Jejunum (tissue), 1 donor: ENCODE measurements around a stretch of chr10.

DNA sequence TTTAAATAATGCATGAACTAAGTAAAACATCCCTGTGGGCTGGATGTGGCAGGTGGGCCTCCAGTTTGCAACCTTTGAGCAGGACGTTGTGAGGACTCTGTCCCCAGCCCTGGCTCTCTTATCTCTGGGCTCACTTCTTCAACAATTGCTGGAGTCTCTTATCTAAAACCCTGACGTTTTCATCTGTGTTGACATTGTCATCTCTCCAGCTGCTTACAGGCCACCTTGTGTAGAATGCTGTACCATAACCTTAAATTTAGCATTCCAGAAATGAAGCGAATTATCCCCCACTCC, 3.2 kb upstream of the KIF5B start:
- PRO-cap, result no peak

DNA sequence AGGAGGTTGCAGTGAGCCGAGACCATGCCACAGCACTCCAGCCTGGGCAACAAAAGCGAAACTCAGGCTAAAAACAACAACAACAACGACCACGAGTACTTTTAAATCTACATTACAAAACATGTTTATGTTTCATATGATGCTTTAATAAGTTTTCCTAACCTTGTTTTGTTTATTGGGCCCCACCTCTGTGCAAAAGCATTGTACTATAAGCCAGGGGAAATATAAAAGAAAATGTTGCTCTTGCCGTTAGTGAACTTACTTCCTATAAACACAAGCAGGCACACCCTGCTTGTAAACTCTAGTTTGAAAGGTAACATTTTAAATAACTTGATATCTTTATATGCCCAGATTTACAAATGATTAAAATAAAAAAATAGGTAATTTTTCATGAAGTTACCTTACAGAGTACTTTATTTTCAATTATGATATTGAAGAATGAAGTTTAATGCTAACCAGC, 19.1 kb upstream of the EPC1 start:
- PRO-cap, result no peak

- PRO-cap, result no peak
Observed at GRCh38 chr10:32895293-32895632, 62.8 kb downstream of the ITGB1 start.

- PRO-cap, result no peak
Observed at GRCh38 chr10:32918214-32918784, 39.7 kb downstream of the ITGB1 start.

DNA sequence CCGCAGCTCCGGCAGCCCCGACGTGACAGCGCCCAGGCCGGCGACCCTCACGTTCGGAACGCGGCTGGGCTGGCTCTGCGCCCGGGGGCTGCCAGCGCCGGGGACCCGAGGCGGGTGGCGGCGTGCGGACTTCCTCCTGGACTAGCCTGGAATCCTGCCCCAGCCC, 328 bp downstream of the ITGB1 start:
- PRO-cap, result bidirectional peak, plus-strand start outside the sequence, minus-strand start at position 143 of the sequence

GRCh38 chr10:33142103-33142404, 184.0 kb upstream of the ITGB1 start:
- PRO-cap, result no peak

DNA sequence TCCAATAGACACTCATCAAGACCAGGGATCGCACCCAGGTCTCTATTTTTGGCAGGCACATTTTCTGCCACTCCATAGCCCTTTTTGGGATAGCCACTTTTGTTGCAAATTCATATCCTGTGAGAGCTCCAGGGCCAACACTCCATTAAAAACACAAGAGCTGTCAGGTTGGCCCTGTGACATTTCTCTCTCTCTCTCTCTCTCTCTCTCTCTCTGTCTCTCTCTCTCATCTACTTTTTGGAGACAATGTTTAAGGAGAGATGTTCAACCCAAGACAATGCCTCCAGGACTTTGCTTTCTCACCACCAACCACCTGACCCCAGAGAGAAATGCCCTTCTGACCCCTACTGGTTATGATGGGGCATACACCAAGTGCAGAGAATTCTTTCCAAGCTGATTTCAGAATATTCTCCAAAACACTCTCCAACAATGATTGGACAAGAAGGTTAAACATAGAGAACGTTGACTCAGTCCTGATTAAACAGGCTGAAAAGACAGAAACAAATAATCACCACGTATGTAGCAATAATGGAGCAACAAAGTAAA, 178.7 kb downstream of the NRP1 start:
- PRO-cap, result no peak

DNA sequence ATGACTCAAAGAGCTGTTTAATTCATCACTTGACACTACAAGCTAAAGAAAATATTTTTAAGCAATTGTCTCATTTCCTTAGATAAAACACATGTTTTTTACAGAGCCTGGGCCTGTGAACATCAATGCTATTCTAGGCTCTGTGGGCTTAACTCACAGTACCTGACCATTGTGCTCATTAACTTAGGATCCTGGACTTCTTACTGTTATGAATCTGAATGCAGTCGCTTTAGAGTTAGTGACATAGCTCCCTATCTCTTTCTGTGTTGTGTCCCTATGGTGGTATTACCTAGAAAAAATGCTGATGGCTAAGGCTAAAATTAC, 100.7 kb downstream of the NRP1 start:
- PRO-cap, result no peak

GRCh38 chr10:33337301-33337623, 2.8 kb upstream of the NRP1 start:
- PRO-cap, result no peak

GRCh38 chr10:33772426-33773645, 438.4 kb upstream of the NRP1 start:
- PRO-cap, result no peak

DNA sequence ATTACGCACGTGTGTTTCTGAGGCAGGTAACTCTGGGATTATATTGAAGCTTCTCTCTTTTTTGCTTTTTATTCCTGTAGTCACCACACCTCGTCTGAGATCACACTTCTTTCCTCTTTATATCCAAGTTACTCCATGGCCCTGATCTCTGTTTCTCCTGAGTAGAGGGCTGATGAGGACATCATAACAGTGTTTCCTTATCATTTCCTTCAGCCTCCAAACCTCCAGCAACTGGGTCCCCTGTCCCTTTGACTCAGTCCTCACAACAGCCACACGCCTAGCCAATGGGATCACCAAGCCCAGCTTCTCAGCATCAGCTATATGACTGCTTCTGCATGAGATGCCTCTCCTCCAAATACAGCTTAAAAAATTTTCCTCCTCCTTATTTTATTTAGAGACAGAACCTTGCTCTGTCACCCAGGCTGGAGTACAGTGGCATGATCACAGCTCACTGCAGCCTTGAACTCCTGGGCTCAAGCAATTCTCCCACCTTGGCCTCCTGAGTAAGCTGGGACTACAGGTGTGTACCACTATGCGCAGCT, 586.2 kb downstream of the PARD3 start:
- PRO-cap, result no peak

- PRO-cap, result no peak
Observed at GRCh38 chr10:34526725-34527208, 288.3 kb downstream of the PARD3 start.

DNA sequence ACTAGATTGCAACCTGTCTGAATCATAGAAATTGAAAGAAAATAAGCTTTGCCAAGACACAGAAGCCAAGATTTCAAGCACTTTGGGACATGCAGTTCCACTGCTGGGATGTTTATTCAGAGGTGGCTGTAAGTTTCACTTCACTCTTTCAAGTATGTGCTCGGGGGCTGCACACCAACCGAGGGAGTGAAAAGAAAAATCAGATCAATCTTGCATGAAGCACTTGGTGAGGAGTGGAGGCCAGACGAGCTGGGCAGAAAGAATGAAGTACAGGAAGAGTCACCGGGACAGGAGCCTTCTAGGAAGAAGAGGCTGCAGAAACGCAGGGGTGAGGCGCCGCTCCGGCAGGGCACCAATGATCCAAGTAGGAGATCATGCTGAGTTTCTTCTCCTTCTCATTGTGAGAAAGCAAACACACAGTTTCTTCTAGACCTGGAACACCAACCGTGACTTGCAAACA, 276.6 kb downstream of the PARD3 start:
- PRO-cap, result no peak

- PRO-cap, result no peak
Observed at GRCh38 chr10:34608073-34608889, 206.8 kb downstream of the PARD3 start.

- PRO-cap, result no peak
Observed at GRCh38 chr10:34642362-34643150, 172.5 kb downstream of the PARD3 start.

GRCh38 chr10:34743698-34744381, 71.3 kb downstream of the PARD3 start:
- PRO-cap, result no peak

DNA sequence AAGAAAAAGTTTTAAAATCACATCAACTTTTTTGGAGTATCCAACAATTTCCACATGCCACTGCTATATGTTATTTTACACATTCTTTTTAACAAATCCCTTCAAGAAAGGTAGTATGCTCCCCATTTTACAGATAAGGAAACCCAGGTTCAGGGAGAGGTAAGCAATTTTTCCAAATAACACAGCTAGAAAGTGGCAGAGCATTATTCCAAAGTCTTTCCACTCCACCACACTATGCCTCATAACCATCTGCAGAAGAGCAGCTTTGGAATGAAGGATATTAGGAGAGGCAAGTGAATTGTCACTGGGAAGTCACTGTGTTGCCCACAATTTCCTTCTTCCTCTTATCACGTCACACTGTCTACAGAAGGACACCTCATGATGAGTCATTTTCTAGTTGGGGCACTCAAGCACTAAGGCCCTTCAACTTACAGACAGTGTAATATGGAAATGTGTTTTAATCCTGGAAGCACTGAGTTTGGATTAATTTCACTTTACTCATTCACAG, 56.8 kb downstream of the PARD3 start:
- PRO-cap, result no peak

- PRO-cap, result no peak
Observed at GRCh38 chr10:34760346-34760963, 54.6 kb downstream of the PARD3 start.

DNA sequence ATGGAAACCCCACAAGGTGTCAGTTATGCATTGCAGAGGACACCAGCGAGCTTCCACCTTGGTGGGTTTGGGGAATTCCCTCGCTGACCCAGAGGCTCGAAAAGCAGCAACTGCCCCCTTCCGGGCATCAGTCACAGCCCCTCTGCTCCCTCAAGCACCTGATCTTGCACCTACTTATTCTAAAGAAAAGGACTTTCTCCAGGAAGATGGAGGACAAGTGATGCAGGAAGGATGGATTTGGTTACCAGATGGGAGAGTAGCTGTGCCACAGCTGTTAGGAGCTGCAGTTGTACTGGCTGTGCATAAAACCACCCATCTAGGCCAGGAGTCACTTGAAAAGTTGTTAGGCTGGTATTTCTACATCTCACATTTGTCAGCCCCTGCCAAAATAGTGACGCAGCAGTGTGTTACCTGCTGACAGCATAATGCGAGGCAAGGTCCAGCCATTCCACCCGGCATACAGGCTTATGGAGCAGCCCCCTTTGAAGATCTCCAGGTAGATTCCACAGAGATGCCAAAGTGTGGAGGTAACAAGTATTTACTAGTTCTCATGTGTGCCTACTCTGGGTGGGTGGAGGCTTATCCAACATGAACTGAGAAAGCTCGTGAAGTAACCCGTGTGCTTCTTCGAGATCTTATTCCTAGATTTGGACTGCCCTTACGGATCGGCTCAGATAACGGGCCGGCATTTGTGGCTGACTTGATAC, 116.4 kb downstream of the CUL2 start:
- PRO-cap, result no peak

GRCh38 chr10:35011611-35012298, 78.4 kb downstream of the CUL2 start:
- PRO-cap, result no peak